H7 (cell line): ENCODE results near the genes ACTL7B and FRRS1L.

DNA sequence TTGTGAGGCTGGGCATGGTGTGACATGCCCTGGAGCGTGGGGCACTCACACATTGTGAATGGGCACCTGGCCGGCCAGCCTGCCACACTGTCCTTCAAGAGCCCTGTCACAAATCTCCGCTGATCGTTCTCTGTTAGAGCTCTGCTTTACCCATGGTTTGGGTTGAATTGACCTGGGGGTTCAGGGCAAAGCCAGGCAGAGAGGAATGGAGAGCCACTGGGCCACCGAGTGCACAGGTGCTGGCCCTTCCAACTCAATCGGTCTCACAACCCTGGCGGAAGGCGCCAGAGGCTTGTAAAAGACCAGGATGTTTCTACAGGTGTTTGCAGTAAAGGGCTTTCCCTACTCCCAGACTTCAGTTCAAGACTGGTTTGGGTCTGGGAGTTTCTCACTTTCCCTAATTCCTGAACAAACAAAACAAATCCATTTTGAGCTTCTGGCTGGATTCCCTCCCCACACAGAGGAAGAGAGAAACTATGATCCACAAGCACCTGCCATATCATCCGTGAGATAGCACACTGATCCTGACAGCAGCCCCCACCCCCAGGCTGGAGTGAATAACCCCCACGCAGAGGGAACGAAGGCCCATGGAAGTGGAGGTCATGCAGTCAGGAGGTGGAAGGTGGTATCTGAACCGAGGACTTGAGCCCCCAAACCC is 125.2 kb upstream of the KLF4 start:
- RAMPAGE, long total RNA, result no peak

DNA sequence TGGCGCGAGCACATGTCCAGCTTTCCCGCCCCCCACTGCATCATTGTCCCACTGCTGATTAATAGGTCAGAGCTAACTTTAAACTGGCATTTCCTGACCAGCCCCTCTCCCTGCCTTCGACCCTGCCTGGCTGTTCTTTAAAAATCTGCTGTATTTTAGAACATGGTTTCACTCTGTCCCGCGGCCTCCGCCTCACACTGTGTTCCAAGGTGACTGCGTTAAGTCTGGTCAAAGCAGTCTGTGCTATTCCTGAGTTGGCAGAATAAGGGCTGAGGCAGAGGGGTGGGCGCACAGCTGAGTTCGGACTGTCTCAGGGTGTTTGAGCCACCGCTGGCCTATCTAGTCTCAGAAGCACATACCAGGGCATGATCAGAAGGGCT is 178.2 kb upstream of the KLF4 start:
- RAMPAGE, long total RNA, result no peak

DNA sequence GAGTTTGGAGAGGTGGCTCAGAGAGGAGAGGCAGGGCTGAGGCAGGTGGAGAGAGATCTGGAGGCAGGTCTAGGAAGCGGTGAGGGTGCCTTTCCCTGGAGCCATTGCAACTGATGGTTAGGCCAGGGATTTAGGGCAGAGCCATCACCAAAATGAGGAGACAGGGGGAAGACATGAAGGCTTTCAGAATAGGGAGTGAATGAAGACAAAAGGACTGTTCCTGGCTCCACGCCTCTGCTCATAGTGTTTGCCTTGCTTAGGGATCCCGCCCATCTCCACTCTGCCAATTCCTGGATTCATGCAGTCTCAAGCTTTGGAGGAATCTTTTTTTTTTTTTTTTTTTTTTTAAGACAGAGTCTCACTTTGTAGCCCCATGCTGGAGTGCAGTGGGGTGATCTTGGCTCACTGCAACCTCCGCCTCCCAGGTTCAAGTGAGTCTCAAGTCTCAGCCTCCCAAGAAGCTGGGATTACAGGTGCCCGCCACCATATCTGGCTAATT is 251.0 kb upstream of the KLF4 start:
- RAMPAGE, long total RNA, result no peak

DNA sequence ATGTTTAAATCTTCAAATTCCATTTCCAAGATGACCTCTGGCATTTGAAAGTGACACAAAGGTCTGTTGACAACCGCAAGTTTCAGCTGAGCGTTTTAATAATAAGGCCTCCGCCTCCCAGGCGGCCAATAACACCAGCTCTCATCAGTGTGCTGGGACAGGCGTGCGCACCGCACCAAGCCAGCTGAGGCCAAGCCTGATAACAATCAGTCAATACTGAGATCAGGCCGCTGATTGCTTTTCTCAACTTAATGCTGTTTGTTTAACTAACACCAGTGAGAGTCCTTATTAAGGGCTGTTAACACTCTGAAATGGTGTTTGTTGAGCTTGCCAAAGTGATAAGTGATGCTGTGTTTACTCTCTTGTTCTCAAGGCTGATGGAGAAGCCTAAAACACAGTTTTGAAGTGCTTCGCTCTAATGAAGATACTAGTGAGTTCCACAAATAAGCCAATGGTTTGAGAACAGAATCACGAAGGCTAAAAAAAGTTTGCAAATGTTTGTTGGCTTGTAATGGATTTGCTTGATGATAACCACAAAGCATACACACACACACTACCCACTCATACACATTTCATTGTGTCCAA is 330.3 kb upstream of the KLF4 start:
- RAMPAGE, long total RNA, result no peak

DNA sequence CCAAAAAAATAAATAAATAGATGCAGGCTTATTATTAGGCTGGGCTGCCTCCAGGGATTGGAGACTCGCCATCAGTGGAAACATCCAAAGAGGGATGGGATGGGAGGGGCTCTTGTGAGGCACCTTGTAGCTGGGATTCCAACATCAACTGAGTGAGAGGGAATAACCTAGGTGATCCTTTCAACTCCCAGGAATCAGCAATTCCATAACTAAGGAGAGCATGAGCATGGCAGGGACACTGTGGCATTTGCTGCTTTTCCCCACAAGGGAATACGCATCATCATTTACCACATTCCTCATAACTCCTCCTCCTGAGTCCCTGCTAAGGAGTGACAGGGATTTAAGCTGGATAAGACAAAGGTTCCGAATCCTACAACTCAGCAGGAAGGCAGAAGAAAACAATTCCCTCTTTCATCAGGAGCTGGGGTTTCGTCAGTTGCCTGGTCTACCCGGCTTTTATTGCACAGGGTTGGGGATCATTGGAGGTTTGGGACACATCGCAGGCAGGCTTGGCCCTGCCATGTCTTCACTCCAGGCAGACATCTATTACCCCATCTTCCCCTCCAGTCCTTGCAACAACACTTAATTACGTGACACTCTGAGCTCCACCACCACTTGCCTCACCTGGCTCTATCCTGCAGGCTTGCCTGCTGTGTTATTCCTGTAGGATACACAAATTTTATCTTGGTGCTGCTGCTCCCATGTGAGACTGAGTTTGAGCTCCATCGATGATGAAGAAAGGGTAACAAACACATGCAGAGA is 562.9 kb upstream of the KLF4 start:
- RAMPAGE, long total RNA, result no peak

DNA sequence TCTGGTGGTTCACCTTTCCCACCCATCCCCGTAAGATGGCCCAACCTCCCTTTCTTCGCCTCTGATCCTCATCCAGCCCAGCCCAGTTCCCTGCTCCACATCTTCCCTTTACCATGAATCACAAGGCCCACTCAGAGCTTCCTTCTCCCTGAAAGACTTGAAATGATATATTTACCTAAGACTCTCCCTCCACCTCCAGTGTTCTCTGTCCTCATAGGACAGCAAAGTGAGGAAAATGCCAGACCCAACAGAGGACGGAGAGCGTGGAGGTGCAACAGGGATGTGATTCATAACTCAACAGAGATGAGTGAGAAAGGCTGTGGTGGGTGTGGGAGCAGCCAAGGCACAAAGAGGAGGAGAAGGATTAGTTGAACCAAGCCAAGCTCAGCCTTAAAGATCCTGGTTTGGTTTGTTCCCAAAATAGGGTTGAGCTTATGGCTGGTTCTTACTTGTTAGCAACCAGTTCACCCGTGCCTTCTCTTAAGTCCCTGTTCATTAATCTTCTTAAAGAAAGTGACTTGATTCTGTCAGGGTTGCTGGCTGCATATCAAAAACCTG is 183.2 kb downstream of the ACTL7B start:
- RAMPAGE, long total RNA, result no peak

GRCh38 chr9:108855790-108856369 is at the start of gene ACTL7B:
ACTL7B (minus strand) TSS chr9:108855986.
- RAMPAGE, long total RNA, result no peak

DNA sequence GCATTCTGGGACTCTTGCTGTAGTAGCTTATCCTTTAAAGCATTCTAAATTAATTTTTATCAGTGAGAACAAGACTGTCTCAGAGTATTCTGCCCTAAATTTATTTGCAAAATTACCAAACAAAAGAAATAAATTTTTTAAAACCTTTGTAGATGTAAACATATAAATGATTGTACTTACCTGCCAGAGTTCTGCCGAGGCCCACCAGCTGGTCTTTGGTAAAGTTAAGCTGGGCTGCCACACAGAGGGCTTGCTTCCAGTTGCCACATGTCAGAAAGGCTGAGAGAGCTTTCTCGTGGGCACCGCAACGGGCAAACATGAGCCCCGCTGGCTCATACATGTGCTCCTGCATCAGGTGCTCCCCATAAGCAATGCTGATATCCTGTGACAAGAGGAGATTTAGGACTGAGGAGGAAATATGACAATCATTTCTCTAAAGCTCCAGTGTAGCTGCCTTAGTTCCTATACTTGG is 29.0 kb downstream of the ACTL7A start:
- RAMPAGE, long total RNA, result no peak

- RAMPAGE, long total RNA, result no peak
These were observed 14.4 kb downstream of the ELP1 start for GRCh38 chr9:108919390-108920139.

- RAMPAGE, long total RNA, result no peak
These were observed 33.9 kb downstream of the ABITRAM start for GRCh38 chr9:108968015-108968522.

GRCh38 chr9:109078675-109079730 is 40.7 kb downstream of the TMEM245 start:
- RAMPAGE, long total RNA, result no peak

GRCh38 chr9:109087118-109087432 is 32.7 kb downstream of the TMEM245 start:
- RAMPAGE, long total RNA, result no peak

GRCh38 chr9:109166773-109167591 is at the start of gene FRRS1L:
FRRS1L (minus strand) TSS chr9:109167249.
- RAMPAGE, long total RNA, result no peak

DNA sequence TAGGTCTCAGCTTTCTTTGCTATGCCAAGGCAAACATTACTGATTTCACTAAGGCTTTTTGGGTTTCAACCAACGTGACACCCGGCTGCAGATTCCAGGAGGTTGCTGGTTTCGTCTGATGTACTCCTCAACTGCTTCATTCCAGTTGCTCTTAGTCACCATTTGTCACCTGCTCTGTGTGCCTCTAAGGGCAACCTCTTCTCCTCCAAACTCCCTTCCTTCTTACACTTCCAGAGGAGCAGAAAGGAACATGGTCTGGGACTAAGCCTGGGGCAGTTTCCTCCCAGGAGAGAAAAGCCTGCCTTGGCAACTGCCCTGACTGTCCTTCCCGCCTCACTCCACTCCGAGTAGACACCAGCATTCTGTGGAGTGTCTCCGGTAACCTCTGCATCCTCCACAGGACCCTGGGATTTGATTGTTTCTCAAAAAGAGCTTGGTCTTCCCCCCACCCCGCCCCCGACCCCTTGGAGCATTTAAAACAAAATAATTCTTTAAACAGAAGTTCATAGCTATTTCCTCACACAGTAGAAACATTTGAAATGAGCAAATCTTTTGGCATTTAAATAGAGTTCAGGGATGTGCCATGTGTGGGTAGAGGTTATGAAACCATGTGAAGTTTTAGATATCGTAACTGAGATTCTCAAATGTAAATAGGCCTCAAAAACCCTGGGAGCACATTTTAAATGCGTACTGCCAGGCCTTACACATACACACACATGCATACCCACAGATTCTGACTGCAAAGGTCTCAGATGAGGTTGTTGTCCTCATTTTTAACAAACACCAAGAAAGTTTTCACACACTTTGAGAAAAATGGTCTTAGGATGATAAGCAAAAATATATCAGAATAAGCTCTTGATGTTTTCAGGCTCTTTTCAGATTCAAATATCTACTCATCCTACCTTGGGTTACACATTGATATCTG is 66.7 kb downstream of the EPB41L4B start:
- RAMPAGE, long total RNA, result no peak

DNA sequence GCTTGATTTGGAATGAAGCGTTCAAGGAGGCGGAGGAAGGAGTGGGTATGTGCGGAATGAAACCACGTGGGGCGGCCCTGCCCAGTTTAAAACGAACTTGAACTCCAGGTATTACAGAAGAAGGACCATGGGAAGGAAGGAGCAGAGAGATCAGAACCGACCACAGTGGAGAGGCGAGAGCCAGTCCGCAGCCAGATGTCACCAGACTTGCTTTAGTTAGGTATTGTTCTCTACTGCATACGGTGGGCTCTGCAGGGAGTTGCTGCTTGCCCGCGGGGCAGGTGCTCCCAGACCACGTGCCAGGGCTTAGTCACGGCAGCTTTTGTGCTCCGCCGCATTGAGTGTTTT is 35.1 kb upstream of the EPB41L4B start:
- RAMPAGE, long total RNA, result no peak

GRCh38 chr9:109421092-109421740 is 76.9 kb downstream of the PTPN3 start:
- RAMPAGE, long total RNA, result no peak

- RAMPAGE, long total RNA, result no peak
These were observed 9.2 kb upstream of the PTPN3 start for GRCh38 chr9:109507254-109507855.

DNA sequence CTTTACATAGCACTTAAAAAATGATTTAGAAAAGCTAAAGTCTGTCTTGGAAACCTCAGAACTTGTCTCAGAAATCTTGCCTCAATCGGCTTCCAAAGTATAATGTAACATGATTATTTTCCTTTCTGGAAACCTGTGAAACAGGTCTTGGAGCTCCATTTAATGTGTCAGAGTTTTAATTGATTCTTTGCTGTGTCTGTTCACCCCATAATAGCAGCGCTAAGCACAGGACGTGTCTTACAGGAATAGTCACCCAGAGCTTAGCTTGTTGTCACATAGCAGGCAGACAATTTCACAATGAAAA is 40.2 kb upstream of the PTPN3 start:
- RAMPAGE, long total RNA, result no peak

GRCh38 chr9:109770884-109771654 is 8.9 kb upstream of the PALM2AKAP2 start:
- RAMPAGE, long total RNA, result no peak

DNA sequence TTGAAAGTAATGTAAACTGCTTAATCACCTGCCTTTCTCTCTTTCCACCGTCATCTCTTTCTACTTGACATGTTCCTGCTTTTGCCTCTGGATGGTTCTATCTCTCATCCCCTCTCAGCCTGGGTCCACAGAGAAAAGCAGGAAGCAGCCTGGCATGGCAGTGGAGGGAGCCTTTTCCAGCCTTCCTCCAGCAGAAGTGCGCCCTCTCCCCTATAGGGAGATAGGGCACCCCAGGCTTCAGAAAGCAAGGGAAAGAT is 11.2 kb downstream of the PALM2AKAP2 start:
- RAMPAGE, long total RNA, result no peak